SK-N-DZ (cell line): ENCODE measurements around the genes PPP2R5A, CENPF and KCNK2.

RAMPAGE:
- cytosol, long total RNA: no peak
- nucleus, long total RNA: no peak
Observed at GRCh38 chr1:212241541-212242073, 43.6 kb upstream of the PPP2R5A start.

DNA sequence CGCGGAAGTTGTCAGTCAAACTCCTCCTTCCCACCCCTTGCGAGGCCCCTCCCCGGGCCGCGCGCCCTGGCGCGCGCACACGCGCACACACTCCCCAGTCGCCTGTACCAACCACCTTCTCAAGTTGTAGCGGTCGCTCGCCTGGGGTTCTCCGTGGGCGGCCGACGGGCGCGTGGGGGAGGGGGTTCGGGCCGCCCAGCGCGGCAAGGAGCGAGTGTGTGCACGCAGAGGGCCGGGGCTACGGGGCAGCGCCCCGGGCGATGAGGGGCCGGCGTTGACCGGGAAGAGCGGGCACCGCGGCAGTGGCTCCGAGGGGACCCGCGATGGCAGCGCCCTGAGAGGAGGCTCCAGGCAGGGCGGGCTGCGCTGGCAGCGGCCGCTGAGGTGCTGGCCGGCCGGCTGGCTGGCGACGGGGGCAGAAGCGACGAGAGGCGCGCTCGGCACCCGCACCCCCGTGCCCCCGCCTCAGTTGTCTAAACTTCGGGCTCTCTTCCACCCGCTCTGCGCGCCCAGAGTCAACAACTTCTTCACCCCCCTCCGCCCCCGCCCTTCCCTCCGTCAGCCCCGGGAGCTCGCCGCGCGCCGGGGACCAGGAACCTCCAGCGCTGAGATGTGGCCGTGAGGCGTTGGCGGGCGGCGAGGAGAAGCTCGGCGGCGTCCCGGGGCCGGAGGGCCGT lies at the start of gene PPP2R5A:
TSS of gene PPP2R5A (plus strand) at position 97 of the 677 bp plus-strand sequence.
RAMPAGE:
- cytosol, long total RNA: no peak
- nucleus, long total RNA: no peak

GRCh38 chr1:212413827-212414225 lies 860 bp downstream of the PACC1 start:
RAMPAGE:
- cytosol, long total RNA: no peak
- nucleus, long total RNA: no peak

DNA sequence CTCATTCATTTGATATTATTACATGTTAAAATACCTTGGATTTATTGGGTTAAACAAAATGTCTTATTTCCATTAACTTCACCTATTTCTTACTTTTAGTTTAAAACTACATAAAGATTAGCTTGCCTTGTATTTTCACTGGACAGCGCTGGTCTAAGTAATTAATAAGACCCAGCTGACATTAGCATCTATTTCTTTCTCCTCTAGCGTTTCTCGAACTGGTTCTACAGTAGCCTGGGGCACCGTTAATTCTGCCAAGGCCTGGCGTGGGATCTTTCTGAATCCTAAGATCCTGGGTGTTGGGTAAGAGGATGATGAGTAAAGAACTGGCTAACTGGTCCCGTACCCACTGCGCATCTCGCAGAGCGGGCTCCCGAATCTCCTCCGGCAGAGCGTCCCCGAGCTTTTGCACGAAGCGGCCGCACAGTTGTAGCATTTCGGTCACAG lies 370 bp downstream of the NSL1 start:
RAMPAGE:
- cytosol, long total RNA: no peak
- nucleus, long total RNA: no peak

DNA sequence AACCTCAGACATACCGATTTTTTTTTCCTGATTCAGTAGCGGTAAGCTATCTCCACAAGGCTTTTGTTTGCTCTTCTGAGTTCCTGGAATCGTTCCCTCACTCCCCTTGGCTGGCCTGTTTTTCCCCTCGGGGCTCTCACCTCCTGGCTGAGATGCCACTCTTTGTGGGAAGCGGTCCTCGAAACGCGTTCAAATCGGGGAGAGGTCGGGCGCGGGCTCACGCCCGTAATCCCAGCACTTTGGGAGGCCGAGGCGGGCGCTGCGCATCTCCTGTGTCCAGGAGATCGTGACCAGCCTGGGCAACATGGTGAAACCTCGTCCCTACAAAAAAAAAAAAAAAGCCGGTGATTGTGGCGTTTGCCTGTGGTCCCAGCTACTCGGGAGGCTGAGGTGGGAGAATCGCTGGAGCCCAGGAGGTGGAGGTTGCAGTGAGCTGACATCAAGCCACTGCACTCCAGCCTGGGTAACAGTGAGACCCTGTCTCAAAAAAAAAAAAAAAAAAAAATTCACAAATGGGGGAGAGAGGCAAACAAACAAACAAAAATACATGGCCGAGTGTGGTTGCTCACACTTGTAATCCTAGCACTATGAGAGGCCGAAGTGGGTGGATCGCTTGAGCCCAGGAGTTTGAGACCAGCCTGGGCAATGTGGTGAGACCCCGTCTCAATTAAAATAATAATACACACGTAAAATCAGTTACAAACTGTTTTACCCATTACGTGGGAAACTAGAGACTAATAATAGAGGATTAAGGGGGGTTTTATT lies 637 bp downstream of the TATDN3 start:
RAMPAGE:
- cytosol, long total RNA: no peak
- nucleus, long total RNA: no peak

GRCh38 chr1:213327272-213327864 lies 276.3 kb downstream of the RPS6KC1 start:
RAMPAGE:
- cytosol, long total RNA: no peak
- nucleus, long total RNA: no peak

RAMPAGE:
- cytosol, long total RNA: no peak
- nucleus, long total RNA: no peak
Observed at GRCh38 chr1:213658633-213658989, 329.2 kb upstream of the PROX1 start.

DNA sequence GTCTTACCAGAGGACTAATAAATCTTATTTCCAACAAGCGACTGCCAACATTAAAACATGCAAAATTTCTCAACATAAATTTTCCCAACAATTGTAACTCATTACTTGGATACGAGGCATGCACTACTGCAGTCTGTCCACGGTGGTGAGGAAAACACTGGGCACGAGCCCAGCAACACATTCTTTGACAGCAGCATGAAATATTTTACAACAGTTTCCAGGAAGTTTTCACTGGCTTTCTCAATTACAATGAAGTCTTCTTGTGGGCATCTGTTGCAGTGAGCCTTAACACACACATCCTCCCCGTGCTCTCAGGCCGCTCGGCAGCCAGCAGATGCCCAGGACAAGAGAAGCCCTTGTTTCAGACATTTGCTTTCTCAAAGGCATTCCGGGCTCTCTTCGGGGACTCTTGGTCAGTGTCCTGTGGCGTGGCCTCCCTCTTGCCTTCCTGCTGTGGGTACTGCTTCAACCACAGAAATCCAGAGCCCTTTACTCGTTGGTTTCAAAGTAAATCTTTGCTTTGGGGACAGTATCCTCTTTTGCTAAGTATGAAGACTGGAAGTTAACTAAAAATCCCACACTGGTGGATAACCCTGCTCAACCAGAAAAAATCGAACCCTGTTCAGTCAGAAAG lies 262.6 kb upstream of the PROX1 start:
RAMPAGE:
- cytosol, long total RNA: no peak
- nucleus, long total RNA: no peak

GRCh38 chr1:213977452-213977972 lies 10.3 kb upstream of the PROX1 start:
RAMPAGE:
- cytosol, long total RNA: no peak
- nucleus, long total RNA: no peak

RAMPAGE:
- cytosol, long total RNA: no peak
- nucleus, long total RNA: no peak
Observed at GRCh38 chr1:213996978-213998044, 9.5 kb downstream of the PROX1 start.

RAMPAGE:
- cytosol, long total RNA: no peak
- nucleus, long total RNA: no peak
Observed at GRCh38 chr1:214002226-214002789, 14.5 kb downstream of the PROX1 start.

GRCh38 chr1:214004525-214004867 lies 16.7 kb downstream of the PROX1 start:
RAMPAGE:
- cytosol, long total RNA: no peak
- nucleus, long total RNA: no peak

DNA sequence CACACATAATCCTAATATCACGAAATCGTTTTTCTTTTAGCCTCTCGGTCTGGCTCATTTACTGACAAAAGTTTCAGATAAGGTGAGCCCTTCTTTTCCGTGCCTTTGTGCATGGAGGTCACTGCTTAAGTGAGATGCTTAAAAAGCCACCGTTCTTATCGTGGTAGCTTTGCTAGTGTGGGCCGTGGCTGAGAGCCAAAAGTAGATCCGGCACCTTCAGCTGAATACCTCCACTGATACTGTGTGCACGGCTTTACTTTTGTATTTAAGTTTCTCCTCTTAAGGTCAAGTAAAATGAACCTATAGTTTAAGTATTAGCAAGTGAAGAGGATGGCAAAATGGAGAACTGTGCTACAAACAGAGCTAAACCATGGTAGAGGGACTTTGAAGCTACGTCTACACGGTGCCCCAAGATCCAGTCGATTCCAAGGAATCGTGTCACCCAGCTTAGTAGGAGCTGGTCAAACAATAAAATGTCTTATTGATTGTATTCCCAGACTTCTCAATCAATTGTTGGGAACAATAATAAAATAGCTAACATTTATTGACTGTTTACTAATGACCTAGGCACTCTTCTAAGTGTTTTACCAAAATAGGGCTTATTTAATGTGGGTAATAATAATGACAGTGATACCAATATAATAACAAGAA lies 26.4 kb downstream of the PROX1 start:
RAMPAGE:
- cytosol, long total RNA: no peak
- nucleus, long total RNA: no peak

DNA sequence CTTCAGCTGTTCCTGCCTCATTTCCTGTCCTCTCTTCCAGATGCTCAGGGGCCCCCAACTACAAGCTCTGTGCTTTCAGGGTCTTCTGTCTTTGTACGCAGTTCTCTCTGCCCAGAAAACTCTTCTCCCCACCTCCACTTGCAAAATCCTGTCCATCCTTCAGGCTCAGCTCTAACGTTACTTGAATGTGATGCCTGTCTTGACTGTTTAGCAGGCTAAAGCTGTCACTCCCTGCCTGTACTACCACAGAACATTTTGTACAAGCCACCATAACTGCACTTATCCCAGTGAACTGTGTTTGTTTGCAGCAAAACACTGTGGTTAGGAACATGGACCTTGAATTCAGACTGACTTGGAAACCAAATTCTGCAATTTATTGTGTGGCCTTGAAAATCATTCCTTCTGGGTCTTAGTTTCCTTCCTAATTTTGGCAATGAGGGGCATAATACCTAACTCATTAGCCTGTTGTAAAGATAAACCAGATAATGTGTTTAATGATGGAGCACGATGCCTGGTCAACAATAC lies 2.2 kb upstream of the SMYD2 start:
RAMPAGE:
- cytosol, long total RNA: no peak
- nucleus, long total RNA: no peak

DNA sequence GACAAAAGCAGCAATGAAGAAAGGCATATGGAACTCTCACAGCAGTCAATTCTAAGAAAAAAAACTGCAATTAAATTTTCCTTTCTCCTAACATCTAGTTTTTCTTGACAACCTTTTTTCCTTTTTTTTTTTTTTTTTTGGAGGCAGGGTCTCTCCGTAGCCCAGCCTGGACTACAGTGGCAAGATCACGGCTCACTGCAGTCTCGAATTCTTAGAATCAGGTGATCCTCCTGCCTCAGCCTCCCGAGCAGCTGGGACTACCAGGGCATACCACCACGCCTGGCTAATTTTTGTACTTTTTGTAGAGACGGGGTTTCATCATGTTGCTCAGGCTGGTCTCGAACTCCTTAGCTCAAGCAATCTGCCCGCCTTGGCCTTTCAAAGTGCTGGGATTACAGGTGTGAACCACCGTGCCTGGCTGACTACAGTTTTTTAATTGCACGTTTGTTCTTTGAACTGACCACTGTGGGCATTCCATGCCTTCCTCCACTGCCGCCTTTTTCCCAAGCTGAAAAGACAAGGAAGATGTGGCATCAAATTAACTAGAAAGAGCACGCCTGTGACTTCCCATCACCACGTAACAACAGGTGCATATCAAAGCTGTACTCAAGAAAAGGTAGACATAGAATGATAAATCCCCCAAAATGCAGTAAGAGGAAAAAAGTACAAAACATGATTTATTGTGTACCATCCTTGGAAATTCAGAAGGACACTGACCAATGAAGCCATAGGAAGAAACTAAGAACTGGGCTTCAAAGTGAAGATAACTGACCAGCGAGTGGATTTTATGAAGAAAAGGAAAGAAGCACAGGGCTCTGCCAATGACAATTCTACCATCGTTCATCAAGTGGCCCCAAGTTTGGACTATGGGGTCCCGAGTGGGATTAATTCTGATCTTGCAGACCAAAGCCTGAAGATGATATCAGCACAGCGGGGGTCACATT lies 75.2 kb downstream of the SMYD2 start:
RAMPAGE:
- cytosol, long total RNA: no peak
- nucleus, long total RNA: no peak

DNA sequence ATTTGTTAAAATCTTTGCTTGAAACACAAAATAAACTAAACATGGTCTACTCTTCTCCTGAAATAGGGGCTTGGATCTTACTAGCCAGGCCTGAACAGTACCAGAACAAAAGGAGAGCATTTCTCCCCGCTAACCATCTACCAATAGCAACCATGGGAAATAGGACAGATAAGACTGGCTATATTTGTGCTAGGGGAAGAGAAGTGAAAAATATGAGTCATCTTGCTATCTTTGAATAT lies 81.1 kb downstream of the SMYD2 start:
RAMPAGE:
- cytosol, long total RNA: no peak
- nucleus, long total RNA: no peak

DNA sequence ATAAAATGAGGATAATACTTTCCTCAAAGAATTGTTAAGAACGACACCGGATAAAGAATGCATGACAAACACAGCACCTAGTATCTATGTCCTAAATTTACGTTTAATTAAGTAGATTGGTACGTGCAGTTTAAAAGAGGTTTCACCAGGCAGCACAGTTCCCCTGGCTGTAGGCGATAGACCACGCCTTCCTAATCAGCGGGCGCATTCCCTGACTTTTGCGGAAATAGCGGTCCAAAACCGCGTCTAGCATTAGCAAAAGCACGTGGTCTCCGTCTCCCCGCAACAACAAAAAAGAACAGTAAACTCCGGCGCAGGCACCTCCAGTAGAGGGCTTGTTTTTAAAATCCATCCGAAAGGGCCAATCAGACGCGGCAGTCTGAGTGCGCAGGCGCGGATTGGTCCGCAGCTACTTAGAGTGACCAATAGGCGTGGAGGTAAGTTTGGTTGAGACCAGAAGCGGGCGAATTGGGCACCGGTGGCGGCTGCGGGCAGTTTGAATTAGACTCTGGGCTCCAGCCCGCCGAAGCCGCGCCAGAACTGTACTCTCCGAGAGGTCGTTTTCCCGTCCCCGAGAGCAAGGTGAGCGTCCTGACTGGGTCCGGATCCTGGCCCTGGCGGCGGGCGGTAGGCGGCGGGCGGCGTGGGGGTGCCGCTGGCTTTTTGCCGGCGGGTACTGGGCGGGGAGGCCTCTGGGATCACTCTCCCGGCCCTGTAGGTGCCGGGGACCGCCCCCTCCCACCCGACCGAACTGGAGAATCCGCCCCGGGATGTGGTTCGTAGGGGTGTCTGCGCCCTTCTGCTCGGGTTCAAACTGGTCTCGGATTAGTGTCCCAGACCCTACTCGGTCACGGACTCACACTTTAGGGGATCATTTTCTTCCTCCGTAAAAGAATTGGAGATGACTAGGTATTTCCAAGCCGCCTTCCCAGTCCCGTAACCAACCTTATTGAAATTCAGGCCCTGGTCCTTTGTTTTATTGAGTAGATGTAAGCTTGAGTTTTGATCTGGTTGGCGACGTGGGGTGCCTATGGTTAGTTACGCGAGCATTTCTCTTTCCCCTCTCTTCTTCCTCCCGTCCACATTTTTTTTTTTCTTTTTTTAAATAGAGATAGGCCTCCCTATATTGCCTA lies at the start of gene CENPF:
TSS of gene CENPF (plus strand) at position 456 of the 1,133 bp plus-strand sequence.
RAMPAGE:
- cytosol, long total RNA: start-site peak on the plus strand centred at position 526 of the sequence, 110 bp wide, 2,954 and 3,796 reads in 2 replicates
- nucleus, long total RNA: start-site peak on the plus strand centred at position 526 of the sequence, 110 bp wide, 4,178 and 1,305 reads in 2 replicates

DNA sequence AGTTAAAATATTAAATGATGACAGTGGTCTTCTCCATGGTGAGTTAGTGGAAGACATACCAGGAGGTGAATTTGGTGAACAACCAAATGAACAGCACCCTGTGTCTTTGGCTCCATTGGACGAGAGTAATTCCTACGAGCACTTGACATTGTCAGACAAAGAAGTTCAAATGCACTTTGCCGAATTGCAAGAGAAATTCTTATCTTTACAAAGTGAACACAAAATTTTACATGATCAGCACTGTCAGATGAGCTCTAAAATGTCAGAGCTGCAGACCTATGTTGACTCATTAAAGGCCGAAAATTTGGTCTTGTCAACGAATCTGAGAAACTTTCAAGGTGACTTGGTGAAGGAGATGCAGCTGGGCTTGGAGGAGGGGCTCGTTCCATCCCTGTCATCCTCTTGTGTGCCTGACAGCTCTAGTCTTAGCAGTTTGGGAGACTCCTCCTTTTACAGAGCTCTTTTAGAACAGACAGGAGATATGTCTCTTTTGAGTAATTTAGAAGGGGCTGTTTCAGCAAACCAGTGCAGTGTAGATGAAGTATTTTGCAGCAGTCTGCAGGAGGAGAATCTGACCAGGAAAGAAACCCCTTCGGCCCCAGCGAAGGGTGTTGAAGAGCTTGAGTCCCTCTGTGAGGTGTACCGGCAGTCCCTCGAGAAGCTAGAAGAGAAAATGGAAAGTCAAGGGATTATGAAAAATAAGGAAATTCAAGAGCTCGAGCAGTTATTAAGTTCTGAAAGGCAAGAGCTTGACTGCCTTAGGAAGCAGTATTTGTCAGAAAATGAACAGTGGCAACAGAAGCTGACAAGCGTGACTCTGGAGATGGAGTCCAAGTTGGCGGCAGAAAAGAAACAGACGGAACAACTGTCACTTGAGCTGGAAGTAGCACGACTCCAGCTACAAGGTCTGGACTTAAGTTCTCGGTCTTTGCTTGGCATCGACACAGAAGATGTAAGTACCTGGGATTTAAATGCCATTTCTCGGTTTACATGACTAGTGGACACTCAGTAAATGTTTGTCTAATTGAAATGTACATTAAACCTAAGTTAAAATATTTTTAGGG lies 39.7 kb downstream of the CENPF start:
RAMPAGE:
- cytosol, long total RNA: no peak
- nucleus, long total RNA: no peak

DNA sequence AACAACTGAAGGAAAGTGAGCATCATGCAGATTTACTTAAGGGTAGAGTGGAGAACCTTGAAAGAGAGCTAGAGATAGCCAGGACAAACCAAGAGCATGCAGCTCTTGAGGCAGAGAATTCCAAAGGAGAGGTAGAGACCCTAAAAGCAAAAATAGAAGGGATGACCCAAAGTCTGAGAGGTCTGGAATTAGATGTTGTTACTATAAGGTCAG lies 43.4 kb downstream of the CENPF start:
RAMPAGE:
- cytosol, long total RNA: no peak
- nucleus, long total RNA: no peak

RAMPAGE:
- cytosol, long total RNA: no peak
- nucleus, long total RNA: no peak
Observed at GRCh38 chr1:215082250-215083344, at the start of gene KCNK2. TSS of gene KCNK2 (plus strand) at chr1:215082737.